Breast (tissue), 4 donors: ENCODE measurements around a stretch of chr2.

DNA sequence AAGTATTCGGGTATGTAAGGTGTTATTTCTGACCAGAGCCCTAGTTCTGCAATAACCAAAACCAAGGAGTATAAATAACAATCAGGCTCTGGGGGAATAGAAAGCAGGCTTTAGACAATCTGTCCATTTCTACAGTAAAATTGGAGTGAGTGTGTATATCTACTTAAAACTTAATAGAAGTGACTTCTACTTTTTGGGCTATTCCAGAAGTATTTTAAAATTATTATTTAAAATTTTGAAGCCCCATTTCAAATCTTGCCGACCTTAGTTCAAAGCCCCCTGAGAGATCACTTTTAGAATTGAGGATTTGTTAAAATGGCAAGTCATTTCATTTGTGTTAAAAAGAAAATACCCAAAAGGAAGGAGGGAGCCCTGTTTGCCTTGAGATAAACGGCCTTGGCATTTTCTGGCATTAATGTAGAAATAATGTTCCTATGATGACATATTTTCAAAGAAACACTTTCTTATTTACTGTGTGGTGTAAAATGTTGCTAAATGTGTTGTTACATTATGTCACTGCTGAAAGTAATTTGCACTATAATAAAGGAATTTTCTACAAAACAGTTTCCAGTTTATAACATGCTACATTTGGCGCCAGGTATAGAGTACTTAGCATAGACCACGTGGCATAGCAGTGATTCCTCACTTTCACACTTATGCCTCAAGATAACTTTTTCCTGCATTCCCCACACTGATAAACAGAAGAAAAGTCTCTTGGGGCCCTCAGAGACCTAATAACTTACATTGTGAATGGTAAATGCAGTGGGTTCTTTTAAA, 7.0 kb downstream of the LGALSL start:
- PRO-cap, 3 experiments, result no peak in any of the 3 experiments
- RRBS, result no CpG with 5 or more reads among the region's 5 CpGs

DNA sequence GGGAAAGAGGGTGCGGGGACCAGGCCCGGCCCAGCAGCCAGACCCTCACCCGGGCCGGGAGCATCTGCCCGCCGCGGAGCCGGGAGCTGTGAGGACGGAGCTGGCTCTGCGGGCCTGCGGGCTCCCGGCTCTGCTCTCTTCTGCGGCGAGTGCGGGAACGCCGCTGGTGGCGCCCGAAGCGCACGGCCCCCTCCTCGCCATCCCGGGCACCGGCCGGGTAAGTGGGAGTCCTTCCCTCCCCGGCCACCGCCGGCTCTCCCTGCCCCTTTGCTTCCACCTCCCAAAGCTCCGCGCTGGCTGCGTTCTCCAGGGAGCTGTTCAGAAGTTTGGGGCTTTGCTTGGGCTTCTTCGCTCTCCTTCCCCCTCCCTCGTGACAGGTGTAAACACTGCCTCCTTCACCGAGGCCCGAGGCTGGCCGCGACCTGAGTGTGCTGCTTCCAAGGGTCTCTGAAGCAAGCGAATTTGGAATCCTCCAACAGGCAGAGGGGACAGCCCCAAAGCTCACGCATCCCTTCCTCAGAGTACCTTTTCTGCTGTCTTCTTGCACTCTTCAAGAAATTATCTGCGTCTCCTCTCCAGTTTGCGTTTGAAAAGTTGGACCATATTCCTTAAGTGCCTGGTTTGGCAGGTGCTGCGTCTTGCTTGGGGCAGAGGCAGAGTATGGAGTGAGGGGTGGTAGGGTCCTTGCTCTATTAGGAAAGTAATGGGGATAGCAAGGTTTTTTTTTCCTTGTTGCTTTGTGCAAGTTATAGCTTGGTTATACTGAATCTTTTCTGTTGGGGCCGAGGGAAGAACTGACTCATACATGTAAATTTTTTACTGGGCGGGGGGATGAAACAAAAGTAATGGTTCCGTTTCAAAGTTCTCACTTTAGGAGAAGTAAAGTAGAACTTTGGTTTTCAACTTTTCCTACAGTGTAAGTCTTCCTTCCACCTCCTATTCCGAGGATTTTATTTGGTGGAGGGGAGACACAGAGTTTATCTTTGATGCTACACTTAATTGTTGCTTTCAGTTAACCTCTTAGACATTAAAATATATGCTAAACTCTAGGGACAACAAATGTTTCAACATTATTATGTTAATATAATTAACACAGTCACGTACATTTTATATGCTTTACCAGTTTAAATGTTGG, 887 bp downstream of the AFTPH start:
- PRO-cap, 3 experiments, result peak in 3 of 3 experiments; most common plus-strand start position 74 of the sequence (in 1); most common minus-strand start position 142 of the sequence (in 3)
- RRBS, result 2% methylated on average over 15 of the region's 47 CpGs

DNA sequence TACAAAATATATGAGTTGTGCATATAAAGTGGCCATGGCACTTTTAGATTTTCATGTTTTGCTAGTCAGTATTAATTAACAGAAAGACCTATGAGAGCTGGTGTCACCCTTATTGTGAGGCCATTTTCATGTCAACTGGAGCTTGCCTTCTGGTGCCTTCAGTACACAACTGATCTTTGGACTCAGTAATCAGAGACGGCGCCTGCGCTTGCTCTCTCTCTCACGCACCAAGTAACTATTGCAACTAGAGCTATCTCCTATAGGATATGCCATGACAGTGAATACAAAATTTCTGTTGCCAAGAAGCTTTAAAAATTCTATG, 3.0 kb downstream of the SERTAD2 start:
- PRO-cap, 3 experiments, result no peak in any of the 3 experiments
- RRBS, result no CpG with 5 or more reads among the region's 4 CpGs

- PRO-cap, 3 experiments, result no peak in any of the 3 experiments
- RRBS, result no CpG with 5 or more reads among the region's 7 CpGs
These were observed 15.5 kb upstream of the SERTAD2 start for GRCh38 chr2:64668992-64669817.

DNA sequence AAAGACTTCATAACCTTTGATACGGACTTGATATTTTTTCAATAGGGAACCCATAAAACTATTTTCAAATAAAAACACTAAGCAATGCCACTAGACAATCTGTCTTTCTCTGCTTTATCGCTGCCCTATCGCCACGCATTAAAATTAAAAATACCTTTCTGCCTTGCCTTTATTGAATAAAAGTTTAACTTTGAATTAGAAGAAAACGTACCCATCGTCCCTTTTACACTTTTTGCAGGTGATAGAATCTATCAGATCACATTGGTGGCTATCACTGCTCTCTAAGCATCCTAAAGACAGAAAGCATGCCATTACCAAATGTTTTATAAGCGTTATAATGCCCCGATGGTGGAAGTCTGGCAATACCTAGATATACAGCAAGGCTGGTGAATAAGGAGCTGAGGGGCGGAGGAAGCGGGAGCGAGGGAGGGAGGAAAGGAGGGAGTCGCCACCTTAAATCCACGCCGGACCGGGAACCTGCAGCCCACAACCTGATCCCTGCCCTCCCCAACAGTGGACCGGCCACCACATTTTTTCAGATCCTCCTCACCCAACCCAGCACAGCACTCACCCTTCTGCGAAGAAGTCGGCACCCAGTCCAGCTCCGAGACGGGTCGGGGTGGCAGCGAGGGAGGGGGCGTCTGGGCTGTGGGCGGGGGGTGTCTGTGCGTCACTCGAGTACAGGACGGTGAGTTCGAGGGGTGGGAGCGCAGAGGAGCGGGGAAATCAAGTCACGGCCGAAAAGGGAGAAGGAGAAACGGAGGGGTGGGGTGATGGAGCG, 96.2 kb upstream of the SERTAD2 start:
- PRO-cap, 3 experiments, result peak in 3 of 3 experiments; most common plus-strand start position 456 of the sequence (in 2); most common minus-strand start position 515 of the sequence (in 1)
- RRBS, result 15% methylated on average over 2 of the region's 34 CpGs

GRCh38 chr2:64769374-64769782, 115.7 kb upstream of the SERTAD2 start:
- PRO-cap, 3 experiments, result no peak in any of the 3 experiments
- RRBS, result no CpG with 5 or more reads among the region's 3 CpGs

DNA sequence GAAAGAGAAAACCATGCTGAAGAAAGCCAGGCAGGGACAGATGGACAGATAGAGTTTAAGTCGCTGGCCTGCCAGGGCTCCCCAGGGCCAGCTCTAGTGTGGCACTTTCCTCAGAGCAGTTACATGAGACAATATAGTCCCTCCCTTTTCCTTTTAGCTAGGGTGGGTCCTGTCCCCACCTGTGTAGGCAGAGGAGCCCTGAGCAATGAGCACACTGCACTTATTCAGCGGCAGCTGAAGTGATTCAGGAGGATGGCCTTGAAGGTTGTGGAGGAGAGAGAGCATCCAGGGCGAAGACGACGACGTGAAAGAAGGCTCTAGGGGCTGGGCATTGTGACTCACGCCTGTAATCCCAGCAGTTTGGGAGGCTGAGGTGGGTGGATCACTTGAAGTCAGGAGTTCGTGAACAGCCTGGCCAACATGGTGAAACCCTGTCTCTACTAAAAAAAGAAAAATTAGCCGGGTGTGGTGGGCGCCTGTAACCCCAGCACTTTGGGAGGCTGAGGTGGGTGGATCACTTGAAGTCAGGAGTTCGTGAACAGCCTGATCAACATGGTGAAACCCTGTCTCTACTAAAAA, 151.9 kb upstream of the SLC1A4 start:
- PRO-cap, 3 experiments, result no peak in any of the 3 experiments
- RRBS, result no CpG with 5 or more reads among the region's 11 CpGs

DNA sequence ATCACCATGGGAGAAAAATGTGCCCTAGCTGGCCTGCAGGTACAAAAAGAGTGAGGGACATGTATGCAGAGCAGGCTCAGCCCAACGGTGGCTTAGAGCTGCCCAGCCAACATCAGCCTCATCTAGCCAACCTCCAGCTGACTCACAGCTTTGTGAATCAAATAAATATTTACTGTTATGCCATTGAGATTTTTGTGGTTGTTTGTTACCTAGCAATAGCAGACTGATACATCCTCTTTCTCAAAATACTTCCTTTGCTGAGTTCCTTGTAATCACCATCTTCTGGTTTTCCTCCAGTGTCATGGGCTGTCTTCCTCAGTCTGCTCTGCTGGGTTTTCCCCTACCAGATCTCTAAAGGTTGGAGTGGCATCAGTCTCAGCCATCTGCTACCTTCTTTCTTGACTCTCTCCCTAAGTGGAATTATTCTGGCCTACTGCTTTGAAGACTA, 126.6 kb upstream of the SLC1A4 start:
- PRO-cap, 3 experiments, result no peak in any of the 3 experiments
- RRBS, result no CpG with 5 or more reads among the region's 1 CpG

DNA sequence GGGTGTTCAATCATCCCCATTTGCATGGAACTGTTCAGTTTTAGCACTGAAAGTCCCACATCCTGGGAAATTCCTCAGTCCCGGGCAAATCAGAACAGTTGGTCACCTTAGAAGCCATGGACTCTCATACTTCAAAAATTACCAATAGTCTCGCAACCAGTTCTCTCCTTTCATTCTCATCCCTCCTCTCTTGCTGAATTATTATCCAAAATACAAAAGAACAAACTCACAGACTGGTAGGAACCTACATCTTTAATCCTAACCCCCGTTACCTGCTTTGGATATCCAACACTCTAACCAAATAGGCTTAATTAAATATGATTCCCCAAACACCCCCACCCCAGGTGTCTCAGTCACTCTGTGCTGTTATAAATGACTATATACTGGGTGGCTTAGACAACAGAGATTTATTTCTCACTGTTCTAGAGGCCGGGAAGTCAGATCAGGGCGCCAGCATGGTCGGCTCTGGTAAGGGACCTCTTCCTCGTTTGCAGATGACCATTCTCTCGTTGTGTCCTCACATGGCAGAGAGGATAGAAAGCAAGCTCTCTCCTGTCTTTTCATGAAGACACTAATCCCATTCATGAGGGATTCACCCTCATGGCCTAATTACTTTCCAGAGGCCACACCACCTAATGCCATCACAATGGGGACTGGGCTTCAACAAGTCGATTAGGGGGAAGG, 57.7 kb upstream of the SLC1A4 start:
- PRO-cap, 3 experiments, result no peak in any of the 3 experiments
- RRBS, result no CpG with 5 or more reads among the region's 9 CpGs

GRCh38 chr2:65021274-65022000, 32.2 kb downstream of the SLC1A4 start:
- PRO-cap, 3 experiments, result no peak in any of the 3 experiments
- RRBS, result no CpG with 5 or more reads among the region's 10 CpGs

GRCh38 chr2:65035461-65036073, 20.6 kb upstream of the CEP68 start:
- PRO-cap, 3 experiments, result no peak in any of the 3 experiments
- RRBS, result no CpG with 5 or more reads among the region's 6 CpGs

GRCh38 chr2:65046731-65047526, 9.3 kb upstream of the CEP68 start:
- PRO-cap, 3 experiments, result no peak in any of the 3 experiments
- RRBS, result no CpG with 5 or more reads among the region's 11 CpGs

DNA sequence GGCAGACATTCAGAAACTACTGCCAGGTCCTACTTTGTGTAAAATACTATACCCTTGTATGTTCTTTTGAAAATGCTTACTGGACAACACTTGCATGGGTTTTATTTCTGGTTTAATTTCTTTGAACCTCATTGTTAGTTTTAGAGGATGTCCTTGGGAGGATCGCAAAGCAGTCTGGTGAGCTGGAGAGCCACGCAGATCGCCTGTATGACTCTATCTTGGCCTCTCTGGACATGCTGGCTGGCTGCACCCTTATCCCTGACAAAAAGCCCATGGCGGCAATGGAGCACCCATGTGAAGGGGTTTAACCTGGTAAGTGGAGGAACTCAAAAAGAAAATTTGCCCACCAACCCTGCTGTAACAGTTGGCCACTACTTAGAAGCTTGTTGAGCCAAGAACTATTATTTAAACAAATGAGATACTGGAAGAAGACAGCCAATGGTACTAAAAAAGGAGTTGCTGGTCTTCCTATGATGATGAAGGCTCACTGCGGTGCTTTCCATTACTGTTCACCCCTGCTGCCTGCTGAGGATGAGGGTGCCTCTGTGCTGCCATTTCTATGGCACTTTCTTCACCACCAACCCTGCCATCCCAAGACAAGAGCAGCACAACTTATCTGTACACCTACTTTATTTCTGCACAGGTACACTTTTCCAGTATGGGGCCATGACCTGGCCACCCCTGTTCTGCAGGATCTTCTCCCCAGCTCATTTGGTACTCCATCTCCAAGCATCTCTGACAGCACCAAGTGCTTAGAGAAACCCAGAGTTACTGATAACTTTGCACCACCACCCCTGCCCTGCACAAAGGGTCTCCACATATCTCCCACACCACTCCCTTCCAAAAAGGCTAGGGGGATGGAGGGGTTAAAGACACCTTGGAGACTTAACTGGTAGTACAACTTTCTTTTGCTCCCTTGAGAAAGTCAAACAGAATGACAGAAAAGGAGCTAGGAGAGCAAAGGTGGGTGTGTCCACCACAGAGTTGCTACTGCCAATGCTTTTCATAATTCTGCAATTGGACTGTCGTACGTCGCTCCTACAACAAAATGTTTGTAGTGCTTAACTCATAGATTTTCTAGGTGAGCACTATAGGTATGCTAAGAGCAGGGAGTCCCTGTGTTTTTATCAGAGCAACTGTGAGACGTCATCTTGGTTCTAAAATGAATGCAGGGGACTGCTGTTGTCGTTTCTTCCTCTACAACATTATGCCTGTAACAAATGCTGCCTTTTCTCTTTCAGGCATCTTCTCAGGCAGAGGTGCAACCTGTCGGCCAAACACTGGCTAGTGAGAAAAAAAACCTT, 26.6 kb downstream of the CEP68 start:
- PRO-cap, 3 experiments, result no peak in any of the 3 experiments
- RRBS, result no CpG with 5 or more reads among the region's 11 CpGs

GRCh38 chr2:65545685-65546376, 113.4 kb upstream of the SPRED2 start:
- PRO-cap, 3 experiments, result no peak in any of the 3 experiments
- RRBS, result no CpG with 5 or more reads among the region's 3 CpGs

DNA sequence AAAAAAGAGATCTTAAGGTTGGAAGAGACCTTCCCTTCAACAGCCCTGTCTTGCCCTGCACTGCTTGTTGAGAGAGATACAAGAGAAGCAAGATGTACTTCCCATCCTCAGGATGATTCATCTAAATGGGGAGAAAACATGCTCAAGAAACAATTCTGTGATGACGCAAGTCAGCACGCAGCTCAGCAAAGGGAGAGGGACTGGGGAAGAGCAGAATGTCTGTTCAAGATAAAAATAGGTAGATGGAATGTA, 198.2 kb upstream of the SPRED2 start:
- PRO-cap, 3 experiments, result no peak in any of the 3 experiments
- RRBS, result no CpG with 5 or more reads among the region's 2 CpGs

DNA sequence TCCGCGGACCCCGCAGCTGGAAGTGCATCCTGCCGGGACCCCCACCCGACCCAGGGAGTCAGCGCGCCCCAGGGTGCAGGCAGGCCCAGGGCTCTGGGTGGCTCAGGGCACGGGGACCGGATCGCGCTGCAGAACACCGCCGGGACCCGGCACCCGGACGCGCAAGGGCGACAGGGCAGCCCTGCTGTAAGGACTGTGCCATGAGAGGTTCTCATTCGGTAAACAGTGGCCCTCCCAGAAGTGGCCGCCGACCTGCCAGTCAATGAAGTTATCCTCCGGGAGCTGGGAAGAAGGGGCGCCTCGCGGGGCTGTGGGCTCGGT, 8.2 kb upstream of the MEIS1 start:
- PRO-cap, 3 experiments, result no peak in any of the 3 experiments
- RRBS, result 15% methylated on average over 13 of the region's 26 CpGs

GRCh38 chr2:66439038-66439615, 4.2 kb downstream of the MEIS1 start:
- PRO-cap, 3 experiments, result no peak in any of the 3 experiments
- RRBS, result 3% methylated on average over 4 of the region's 31 CpGs

DNA sequence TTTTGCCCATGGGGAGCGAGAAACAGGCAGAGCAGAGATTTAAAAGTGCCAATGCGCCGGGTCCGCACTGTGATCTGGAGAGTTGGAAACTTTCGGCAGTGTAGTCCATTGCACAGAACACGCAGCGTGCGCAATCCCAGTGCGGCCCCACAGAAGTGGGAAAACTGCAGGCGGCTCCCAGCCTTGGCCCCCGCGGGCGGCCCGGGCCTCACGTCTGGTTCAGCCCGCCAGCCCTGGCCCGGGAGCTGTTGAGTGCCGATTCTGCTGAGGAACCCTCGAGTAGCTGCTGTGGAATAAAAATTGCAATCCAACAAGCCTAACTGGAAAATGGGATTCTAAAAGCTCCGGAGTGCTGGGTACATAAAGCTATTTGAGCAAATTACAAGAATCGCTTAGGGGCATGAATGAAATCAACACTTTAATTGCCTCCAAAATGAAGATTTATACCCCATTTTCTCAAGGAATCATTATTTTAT, 9.6 kb downstream of the MEIS1 start:
- PRO-cap, 3 experiments, result no peak in any of the 3 experiments
- RRBS, result 50% methylated on average over 6 of the region's 21 CpGs

DNA sequence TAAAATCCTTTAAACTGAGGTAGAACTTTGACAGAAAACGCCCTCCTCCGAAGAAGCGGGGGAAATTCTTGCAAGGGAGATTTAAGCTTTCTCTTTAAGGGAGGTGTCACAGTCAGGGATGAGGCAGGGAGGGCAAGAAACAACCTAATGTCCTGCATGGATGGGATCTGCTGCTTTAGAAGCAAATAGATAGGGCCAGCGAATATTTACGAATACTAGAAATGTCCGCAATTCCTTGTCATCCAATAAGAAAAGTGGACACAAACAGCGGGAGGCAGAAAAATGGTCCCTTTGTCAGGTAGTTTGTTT, 12.0 kb downstream of the MEIS1 start:
- PRO-cap, 3 experiments, result no peak in any of the 3 experiments
- RRBS, result no CpG with 5 or more reads among the region's 7 CpGs

- PRO-cap, 3 experiments, result no peak in any of the 3 experiments
- RRBS, result no CpG with 5 or more reads among the region's 3 CpGs
These were observed 134.2 kb downstream of the MEIS1 start for GRCh38 chr2:66568994-66569649.